Cardiac muscle cell (in vitro differentiated cells and primary cell): ENCODE results near the genes TOP2A, KRT24, KRTAP1-1, KRTAP17-1 and KRT34.

- RAMPAGE, long total RNA: no peak
- RRBS: 2% methylated on average over 35 of the region's 71 CpGs
These were observed 2.0 kb downstream of the GJD3 start for GRCh38 chr17:40362377-40363138.

DNA sequence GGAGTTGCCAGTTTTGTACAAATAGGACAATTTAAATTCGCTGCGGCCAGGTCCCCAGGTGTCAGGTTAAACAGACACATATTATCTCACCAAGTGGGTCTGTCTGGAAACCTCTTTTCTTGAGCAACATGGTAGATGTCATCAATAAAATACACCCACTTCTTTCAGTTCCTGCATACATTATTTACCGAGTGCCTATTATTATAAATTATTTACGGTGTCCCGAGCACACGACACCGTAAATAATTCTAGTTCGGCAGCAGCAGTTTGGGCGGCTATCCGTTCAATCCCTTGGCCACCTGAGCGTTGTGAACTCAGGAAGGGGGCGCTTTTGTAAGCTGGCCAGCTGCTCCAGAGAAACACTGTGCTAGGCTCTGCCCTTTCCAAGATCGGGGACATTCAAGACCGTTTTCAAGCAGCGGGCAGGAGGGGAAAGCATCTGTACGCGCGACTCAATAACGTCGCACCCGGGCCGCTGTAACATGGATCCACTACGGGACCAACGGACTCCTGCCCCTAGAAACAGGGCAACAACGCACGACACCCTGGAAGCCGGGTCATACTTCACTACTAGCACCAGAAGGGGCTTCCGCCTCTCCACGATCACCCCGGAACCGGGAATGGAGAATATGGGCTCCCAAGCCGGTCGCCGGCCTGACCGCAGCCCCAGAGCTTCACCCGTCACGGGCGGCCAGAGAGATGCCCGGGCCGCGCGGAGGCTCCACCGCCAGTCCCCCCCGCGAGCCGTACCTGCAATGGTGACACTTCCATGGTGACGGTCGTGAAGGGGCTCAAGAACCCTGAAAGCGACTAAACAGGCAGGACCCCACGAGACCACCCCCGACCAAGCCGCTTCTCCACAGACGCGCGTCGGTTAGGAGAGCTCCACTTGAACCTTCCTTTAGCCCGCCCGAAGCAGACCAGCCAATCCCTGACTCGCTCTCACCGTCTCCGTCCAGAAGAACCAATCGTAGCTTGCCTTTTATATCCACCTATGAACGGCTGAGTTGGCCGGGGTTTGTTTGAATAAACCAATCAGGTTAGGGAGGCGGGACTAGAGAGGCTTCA lies at the start of gene TOP2A:
Gene TOP2A (minus strand): TSS at position 876 of the 1,068 bp plus-strand sequence.
- RAMPAGE, long total RNA: start-site peak on the minus strand centred at position 859 of the sequence, 17 bp wide, 1,249 and 8,078 reads in 2 replicates
- RRBS: 3% methylated on average over 15 of the region's 65 CpGs

GRCh38 chr17:40472647-40473045 lies 28.8 kb downstream of the TNS4 start:
- RAMPAGE, long total RNA: no peak
- RRBS: no CpG with 5 or more reads among the region's 2 CpGs

GRCh38 chr17:40539158-40539766 lies 26.0 kb downstream of the CCR7 start:
- RAMPAGE, long total RNA: no peak
- RRBS: no CpG with 5 or more reads among the region's 5 CpGs

GRCh38 chr17:40561731-40562408 lies 3.4 kb downstream of the CCR7 start:
- RAMPAGE, long total RNA: no peak
- RRBS: no CpG with 5 or more reads among the region's 6 CpGs

GRCh38 chr17:40582098-40582959 lies 17.1 kb upstream of the CCR7 start:
- RAMPAGE, long total RNA: no peak
- RRBS: no CpG with 5 or more reads among the region's 12 CpGs

GRCh38 chr17:40607522-40608484 lies 39.8 kb downstream of the SMARCE1 start:
- RAMPAGE, long total RNA: no peak
- RRBS: no CpG with 5 or more reads among the region's 11 CpGs

GRCh38 chr17:40703554-40703887 lies at the start of gene KRT24:
TSS of gene KRT24 (minus strand) at chr17:40703752.
- RAMPAGE, long total RNA: no peak
- RRBS: no CpG with 5 or more reads among the region's 9 CpGs

- RAMPAGE, long total RNA: no peak
- RRBS: 2% methylated on average over 49 of the region's 77 CpGs
These were observed 3.6 kb downstream of the KRT10 start for GRCh38 chr17:40818619-40819494.

- RAMPAGE, long total RNA: no peak
- RRBS: 69% methylated on average over 4 of the region's 11 CpGs
These were observed 8.4 kb downstream of the KRT39 start for GRCh38 chr17:40958096-40958921.

- RAMPAGE, long total RNA: no peak
- RRBS: no CpG with 5 or more reads among the region's 4 CpGs
These were observed at the start of gene KRTAP1-1 for GRCh38 chr17:41041263-41041755. TSS of gene KRTAP1-1 (minus strand) at chr17:41041450.

DNA sequence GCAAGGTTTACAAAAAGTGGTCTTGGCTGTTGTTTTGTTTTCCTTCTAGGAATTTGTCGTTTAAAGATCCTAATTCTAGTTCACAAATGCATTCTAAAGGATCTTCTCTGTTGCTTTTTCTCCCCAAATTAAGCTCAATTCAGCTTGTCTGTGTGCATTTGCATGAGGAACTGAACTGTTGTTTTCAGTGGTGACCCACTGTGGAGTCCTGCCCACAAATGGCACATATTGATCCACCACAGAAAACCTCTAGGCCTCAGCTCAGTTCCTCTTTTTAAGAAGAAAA lies 3.7 kb downstream of the KRTAP4-9 start:
- RAMPAGE, long total RNA: no peak
- RRBS: no CpG with 5 or more reads among the region's 1 CpG

DNA sequence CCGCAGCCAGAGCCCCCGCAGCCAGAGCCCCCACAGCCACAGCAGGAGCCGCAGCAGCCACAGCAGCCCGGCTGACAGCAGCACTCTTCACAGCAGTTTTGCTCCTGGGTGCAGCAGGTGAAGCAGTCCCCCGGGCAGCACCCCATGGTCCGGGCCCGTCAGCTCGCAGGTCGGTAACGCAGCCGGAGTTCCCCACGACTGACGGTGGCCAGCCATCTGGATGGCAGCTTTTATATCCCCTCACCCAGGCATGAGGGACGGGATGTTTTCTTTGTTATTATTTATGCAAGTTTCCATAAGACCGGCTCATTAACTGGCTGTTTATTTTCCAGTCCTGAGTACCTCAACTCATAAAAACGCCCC lies at the start of gene KRTAP17-1:
Gene KRTAP17-1 (minus strand): TSS at position 206 of the 363 bp plus-strand sequence.
- RAMPAGE, long total RNA: no peak
- RRBS: 65% methylated on average over 3 of the region's 16 CpGs

DNA sequence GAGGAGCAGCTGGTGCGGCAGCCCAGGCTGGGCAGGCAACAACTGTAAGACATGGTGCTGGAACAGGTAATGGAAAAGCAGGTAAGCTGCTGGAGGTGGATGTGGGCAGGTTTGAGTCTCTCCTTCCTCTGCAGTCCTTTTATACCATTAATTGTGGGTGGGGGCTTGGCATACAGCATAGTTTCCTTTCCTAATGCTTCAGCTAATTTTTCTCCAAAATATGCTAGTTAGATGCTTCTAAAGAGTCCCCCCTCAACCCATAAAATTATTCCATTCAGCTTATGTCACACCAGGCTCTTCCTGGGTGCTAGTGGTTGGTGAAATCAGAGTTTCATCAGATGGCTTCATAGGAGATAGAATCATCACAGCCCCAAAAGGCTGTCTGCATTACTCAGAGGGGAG lies at the start of gene KRT34:
Gene KRT34 (minus strand): TSS at position 113 of the 402 bp plus-strand sequence.
- RAMPAGE, long total RNA: no peak
- RRBS: no CpG with 5 or more reads among the region's 1 CpG

- RAMPAGE, long total RNA: no peak
- RRBS: 90% methylated on average over 2 of the region's 23 CpGs
These were observed 2.5 kb downstream of the KRT13 start for GRCh38 chr17:41502713-41503605.

- RAMPAGE, long total RNA: no peak
- RRBS: no CpG with 5 or more reads among the region's 2 CpGs
These were observed 5.0 kb upstream of the KRT13 start for GRCh38 chr17:41510296-41510836.

GRCh38 chr17:41519014-41520419 lies 827 bp upstream of the KRT15 start:
- RAMPAGE, long total RNA: no peak
- RRBS: no CpG with 5 or more reads among the region's 18 CpGs

- RAMPAGE, long total RNA: no peak
- RRBS: no CpG with 5 or more reads among the region's 3 CpGs
These were observed 2.9 kb upstream of the KRT15 start for GRCh38 chr17:41521508-41522033.

GRCh38 chr17:41544201-41544909 lies 16.2 kb upstream of the KRT19 start:
- RAMPAGE, long total RNA: no peak
- RRBS: no CpG with 5 or more reads among the region's 6 CpGs

DNA sequence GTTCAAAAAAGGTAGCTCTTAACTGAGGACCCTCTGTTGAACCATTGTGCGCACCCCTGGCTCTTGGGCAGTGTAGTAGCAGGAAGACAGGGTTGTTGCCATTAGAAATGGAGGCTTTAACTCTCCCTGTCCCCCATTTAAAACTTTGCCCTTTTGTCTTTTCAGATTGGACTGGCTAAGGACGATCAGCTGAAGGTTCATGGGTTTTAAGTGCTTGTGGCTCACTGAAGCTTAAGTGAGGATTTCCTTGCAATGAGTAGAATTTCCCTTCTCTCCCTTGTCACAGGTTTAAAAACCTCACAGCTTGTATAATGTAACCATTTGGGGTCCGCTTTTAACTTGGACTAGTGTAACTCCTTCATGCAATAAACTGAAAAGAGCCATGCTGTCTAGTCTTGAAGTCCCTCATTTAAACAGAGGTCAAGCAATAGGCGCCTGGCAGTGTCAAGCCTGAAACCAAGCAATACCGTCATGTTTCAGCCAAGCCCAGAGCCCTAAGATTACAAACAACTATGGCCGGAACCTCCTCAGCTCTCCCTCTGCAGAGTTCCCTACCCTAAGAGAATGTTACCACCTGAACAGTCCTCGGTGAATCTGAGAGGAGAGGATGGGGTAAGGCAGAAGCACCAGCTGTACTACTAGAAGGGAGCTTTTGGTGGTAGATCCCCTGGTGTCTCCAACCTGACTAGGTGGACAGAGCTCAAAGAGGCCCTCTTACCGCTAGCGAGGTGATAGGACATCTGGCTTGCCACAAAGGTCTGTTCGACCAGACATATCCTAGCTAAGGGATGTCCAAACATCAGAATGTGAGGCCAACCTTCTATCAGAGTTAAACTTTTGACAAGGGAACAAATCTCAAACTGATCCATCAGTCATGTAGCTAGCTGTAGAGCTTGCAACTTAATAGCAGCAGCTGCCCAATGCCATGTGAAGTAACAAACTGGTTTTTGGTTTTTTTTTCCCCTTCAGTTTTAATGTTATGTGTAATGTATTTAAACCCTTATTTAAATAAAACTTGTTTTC lies 2.2 kb downstream of the EIF1 start:
- RAMPAGE, long total RNA: no peak
- RRBS: no CpG with 5 or more reads among the region's 10 CpGs